Epithelial cell of proximal tubule (primary cell): Measurements from ENCODE around the gene KIFBP.

DNA sequence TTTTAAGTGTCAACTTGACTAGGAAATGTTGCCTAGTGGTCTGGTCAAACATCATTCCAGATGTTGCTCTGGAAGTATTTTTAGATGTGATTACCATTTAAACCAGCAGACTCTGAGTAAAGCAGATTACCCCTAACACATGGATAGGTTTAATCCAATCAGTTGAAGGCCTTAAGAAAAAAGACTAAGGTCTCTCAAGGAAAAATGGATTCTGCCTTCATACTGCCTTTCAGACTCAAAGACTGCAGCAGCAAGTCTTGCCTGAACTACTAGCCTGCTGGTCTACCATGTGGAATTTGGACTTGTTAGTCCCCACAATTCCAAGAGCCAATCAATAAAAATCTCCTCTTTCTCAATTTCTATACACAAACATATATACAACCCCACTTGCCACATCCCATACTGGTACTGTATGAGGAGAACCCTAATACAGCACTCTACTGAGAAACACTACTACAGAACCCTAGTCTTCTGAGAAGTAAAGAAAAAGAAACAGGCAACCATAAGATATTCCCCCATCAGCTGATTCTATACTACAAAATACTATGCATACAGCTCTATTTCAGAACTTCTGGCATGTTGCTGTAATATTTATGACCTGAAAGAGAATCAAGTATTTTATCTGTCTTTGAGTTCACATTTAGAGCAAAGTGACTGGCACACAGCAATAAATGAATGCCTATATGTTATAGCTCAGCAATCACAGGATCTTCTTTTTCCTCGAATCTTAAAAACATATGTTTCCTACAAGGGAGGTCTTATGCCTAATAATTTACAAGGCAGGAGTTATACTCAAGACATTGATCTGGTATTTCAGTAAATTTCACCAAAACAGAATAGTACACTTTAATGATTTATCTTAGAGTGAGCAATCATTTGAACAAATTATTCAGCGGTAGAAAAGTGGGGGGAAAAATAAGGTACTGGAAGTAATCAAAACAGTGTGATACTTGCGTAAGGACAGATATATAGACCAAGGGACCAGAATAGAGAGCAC lies 119.4 kb downstream of the NRBF2 start:
- RAMPAGE, long total RNA = no peak
- RRBS = no CpG with 5 or more reads among the region's 3 CpGs

GRCh38 chr10:63629103-63629922 lies 108.1 kb downstream of the REEP3 start:
- RAMPAGE, long total RNA = no peak
- RRBS = no CpG with 5 or more reads among the region's 24 CpGs

- RAMPAGE, long total RNA = no peak
- RRBS = no CpG with 5 or more reads among the region's 1 CpG
Observed at GRCh38 chr10:63707097-63707505, 185.9 kb downstream of the REEP3 start.

GRCh38 chr10:64196911-64197340 lies 675.7 kb downstream of the REEP3 start:
- RAMPAGE, long total RNA = no peak
- RRBS = no CpG with 5 or more reads among the region's 44 CpGs

DNA sequence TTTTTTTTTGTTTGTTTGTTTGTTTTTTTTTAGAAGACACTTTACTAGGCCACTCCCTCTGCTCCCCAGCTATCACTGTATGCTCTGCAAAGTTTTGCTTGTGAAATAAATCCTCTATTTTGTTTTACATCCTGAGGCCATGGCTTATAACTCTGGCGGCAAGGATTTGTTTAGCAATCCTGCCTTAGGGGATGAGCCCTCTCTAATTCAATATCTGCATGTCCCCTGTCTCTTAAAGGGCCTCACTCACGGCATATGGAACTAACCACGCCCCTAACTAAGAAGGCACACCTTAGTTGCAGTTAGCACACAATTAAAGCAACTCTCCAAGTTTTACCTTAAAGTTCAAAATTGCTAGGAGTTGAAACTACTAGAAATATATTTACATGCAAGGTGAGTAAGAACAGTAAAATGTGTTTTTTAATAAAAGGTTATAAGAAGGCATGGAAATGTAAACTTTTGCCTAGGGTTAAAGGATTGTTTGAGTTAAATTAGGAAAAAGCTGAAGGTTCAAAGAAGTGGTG lies 1354.6 kb upstream of the LRRTM3 start:
- RAMPAGE, long total RNA = no peak
- RRBS = no CpG with 5 or more reads among the region's 3 CpGs

GRCh38 chr10:66369069-66369453 lies 556.8 kb upstream of the LRRTM3 start:
- RAMPAGE, long total RNA = no peak
- RRBS = no CpG with 5 or more reads among the region's 3 CpGs

DNA sequence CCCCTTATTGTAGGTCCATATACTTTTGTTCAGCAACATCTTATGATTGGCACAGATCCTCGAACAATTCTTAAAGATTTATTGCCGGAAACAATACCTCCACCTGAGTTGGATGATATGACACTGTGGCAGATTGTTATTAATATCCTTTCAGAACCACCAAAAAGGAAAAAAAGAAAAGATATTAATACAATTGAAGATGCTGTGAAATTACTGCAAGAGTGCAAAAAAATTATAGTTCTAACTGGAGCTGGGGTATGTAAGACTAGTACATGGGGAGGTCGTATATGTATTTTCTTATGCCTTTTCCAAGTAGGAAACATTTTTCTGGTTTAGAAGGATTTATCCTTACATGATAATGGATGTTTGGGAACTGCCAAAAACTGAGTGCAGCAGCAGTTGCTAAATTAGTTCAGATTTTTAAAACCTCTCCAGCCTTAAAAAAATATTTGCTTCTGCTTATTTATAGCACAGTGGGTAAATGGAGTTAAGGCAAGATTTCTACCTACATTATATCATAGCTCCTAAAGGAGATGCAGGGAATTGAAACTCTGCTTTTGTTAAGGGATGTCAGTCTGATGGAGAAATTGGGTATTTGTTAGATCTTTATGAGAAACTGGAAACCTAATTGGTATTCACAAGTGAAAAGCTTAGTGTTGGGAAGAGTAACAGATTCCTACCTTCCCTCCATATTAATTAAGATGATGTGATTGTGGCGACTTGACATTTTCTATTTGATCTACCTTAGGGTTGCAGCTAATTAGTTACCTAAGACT lies 4.6 kb downstream of the SIRT1 start:
- RAMPAGE, long total RNA = no peak
- RRBS = no CpG with 5 or more reads among the region's 4 CpGs

DNA sequence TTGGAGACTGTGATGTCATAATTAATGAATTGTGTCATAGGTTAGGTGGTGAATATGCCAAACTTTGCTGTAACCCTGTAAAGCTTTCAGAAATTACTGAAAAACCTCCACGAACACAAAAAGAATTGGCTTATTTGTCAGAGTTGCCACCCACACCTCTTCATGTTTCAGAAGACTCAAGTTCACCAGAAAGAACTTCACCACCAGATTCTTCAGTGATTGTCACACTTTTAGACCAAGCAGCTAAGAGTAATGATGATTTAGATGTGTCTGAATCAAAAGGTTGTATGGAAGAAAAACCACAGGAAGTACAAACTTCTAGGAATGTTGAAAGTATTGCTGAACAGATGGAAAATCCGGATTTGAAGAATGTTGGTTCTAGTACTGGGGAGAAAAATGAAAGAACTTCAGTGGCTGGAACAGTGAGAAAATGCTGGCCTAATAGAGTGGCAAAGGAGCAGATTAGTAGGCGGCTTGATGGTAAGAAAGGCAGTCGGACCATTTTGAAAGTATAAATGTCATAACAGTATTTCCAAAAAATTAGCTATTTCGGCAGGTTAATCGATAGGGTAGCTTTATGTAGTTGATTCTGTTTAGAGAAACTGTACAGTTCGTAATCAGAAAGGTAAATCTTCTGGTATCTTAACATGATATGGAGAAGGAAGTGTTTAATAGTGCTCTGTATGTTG lies 28.2 kb downstream of the SIRT1 start:
- RAMPAGE, long total RNA = no peak
- RRBS = no CpG with 5 or more reads among the region's 7 CpGs

DNA sequence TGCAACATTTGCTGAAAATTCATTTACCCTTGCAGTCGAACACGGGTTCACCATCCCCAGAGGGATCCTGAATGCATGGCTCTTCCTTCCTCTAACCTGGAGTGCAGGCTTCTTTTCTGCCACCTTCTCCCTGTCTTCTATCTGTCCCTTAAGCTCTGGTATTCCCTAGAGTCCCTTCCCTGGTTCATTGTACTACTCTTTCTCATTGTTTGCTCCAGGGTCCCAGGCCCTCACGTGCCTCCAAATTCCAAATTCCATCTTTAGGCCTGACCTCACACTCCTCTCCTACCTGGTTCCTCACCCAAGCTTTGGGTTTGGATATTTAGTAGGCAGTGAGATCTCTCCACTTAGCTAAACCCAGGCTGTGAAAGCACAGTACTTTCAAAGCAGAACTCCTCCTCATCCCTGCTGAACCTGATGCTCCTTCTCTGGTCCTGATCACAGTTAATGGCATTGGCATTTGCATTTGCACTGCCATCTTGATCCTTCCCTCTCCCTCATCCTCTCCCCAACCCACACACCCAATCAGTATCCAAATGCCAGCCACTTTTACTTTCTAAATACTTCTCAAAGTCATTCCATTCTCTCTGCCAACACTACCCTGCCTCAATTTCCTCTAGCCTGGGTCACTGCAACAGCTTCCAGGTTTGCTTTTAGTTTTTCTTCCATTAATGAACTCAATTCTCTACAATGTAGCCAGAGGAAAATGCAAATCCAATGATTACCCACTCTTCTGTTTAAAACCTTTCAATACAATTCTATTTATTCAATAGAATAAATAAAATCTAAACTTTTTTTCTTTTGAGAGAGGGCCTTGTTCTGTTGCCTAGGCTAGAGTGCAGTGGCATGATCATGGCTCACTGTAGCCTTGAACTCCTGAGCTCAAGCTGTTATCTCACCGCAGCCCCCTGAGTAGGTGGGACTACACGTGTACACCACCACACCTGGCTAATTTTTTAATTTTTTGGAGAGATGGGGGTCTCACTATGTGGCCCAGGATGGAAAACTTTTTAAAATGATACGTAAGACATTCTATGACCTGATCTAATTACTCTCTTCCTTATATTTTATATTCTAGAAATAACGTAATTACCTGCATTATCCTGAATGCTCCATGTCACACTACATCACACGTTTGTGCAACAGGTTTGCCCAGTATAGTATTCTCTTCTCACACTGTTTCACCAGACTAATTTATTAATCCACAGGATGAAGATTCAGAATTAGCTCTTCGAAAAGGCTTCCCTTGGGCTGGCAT lies 26.1 kb upstream of the RUFY2 start:
- RAMPAGE, long total RNA = no peak
- RRBS = no CpG with 5 or more reads among the region's 9 CpGs

DNA sequence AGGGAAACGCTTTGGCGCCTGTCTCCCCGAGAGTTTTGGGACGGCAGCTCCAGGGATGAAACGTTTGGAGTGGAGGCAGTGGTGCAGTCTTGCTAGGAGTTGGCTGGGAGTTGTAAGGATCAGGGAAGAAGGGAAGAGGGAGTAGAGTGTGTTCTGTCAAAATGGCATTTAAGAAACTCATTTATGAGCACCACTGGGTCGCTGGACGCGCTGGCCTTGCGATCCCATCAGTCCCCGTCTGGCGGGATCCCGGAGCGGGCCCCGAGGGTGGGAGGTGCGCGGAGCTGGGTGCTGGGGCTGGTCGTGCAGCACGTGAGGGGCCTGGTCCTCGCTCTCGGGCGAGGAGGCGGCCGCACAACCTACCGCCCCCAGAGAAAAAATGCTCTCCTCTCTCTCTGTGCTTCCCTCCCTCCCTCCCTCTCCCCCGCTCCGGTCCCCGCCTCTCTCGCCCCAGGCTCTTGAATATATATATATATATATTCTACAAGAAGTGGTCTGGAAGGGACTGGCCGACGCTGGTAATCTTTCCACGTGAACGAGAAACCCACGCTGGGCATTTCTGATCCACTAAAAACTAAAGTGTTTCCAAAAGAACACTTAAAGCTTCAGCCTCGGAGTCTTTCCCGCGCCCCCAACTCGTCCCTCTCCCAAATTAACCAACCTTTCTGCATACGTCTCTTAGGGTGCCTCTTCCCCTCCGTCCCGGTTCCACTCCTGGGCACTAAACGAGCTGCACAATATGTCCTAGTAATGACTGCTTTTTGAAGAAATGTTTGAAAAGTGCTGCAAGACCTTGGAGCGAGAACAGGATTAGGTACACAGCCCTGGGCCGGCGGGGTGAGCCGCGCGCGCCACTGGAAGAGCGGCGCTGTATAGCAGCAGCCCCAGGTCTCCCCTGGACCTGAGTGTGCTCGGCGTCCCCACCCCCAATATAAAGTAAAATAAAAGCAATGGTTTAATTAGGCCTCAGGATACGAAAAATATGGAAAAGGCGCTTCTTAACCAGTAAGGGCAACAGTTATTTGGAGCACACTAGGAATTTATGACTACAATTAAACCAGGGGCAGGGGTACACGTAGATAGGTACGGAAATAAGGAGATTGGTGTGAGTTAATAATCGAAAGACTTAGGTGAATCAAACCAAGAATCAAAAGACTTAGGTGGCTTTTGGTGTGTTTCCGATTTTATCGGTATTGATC lies 1.5 kb downstream of the TET1 start:
- RAMPAGE, long total RNA = no peak
- RRBS = no CpG with 5 or more reads among the region's 59 CpGs

GRCh38 chr10:68573521-68574325 lies 13.6 kb downstream of the TET1 start:
- RAMPAGE, long total RNA = no peak
- RRBS = no CpG with 5 or more reads among the region's 2 CpGs

DNA sequence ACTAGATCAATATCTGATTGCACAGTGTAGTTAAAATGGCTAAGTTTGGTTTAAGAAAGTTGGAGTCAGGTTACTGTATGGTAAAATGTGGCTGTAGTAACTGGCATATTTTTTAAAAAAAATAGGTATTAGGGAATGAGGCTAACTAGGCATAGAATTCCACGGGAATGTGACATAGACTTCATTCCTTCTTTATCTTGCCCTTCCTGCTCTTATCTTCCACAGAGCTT lies 58.0 kb downstream of the TET1 start:
- RAMPAGE, long total RNA = no peak
- RRBS = no CpG with 5 or more reads among the region's 1 CpG

DNA sequence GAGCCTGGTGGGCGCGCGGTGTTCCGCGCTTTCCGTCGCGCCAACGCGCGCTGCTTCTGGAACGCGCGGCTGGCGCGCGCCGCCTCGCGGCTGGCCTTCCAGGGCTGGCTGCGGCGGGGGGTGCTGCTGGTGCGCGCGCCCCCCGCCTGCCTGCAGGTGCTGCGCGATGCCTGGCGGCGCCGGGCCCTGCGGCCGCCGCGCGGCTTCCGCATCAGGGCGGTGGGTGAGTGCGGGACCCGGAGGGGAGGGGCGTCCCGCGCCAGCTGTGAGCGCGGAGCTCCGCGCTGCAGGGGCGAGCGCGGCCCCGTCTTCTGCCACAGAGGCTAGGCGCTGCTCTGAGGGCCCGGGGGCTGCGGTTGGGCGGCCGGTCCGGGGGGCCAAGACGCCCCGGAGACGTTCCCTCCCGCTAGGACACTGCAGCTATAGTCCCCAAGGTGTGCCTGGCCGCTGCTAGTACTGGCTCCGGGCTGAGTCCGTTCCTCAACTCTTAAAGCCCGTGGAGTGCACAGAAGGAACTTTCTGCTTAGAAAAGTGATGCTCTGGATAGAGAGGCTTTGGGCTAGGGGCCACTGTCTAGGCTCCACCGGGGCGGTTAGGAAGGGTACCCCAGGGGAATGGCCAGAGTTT lies 829 bp downstream of the STOX1 start:
- RAMPAGE, long total RNA = no peak
- RRBS = 1% methylated on average over 12 of the region's 67 CpGs

DNA sequence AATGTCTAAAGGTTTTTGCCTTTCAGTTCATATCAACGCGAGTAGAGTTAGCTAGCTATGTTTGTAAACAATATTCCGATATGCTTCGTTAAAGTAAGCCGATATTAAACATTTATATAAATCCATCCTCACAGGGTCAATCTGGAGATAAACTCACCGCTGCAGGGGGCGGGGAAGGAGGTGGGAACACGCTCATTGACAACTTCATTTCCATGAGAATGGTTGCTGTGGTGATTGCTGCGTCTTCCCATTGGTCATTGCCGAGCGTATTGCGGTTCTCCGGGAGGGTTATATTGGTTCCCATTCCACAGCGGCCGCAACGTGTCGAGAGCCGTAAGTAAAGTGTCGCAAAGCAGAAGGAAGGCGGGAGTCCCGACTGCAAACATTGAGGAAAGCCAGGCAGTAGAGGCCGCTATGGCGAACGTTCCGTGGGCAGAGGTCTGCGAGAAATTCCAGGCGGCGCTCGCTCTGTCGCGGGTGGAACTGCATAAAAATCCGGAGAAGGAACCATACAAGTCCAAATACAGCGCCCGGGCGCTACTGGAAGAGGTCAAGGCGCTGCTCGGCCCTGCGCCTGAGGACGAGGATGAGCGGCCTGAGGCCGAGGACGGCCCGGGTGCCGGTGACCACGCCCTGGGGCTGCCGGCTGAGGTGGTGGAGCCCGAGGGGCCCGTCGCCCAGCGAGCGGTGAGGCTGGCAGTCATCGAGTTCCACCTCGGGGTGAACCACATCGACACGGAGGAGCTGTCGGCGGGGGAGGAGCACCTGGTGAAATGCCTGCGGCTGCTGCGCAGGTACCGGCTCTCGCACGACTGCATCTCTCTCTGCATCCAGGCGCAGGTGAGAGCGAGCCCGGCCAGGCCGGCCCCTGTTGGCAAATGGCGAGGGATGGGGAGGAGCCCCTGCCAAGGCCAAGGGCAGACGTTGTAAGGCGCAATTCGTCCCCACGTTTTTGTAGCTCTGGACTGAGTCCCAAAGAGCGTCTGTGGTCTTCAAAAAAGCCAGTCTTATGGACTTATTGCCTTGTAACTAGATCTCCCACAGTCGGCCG lies at the start of gene KIFBP:
TSS of gene KIFBP (plus strand) at position 385 of the 1,051 bp plus-strand sequence.
- RAMPAGE, long total RNA = no peak
- RRBS = 2% methylated on average over 15 of the region's 74 CpGs

GRCh38 chr10:69048967-69049166 lies 39.0 kb upstream of the SRGN start:
- RAMPAGE, long total RNA = no peak
- RRBS = no CpG with 5 or more reads among the region's 1 CpG

GRCh38 chr10:69092741-69093341 lies 4.9 kb downstream of the SRGN start:
- RAMPAGE, long total RNA = no peak
- RRBS = no CpG with 5 or more reads among the region's 5 CpGs

GRCh38 chr10:69100369-69101065 lies 12.6 kb downstream of the SRGN start:
- RAMPAGE, long total RNA = no peak
- RRBS = no CpG with 5 or more reads among the region's 7 CpGs

DNA sequence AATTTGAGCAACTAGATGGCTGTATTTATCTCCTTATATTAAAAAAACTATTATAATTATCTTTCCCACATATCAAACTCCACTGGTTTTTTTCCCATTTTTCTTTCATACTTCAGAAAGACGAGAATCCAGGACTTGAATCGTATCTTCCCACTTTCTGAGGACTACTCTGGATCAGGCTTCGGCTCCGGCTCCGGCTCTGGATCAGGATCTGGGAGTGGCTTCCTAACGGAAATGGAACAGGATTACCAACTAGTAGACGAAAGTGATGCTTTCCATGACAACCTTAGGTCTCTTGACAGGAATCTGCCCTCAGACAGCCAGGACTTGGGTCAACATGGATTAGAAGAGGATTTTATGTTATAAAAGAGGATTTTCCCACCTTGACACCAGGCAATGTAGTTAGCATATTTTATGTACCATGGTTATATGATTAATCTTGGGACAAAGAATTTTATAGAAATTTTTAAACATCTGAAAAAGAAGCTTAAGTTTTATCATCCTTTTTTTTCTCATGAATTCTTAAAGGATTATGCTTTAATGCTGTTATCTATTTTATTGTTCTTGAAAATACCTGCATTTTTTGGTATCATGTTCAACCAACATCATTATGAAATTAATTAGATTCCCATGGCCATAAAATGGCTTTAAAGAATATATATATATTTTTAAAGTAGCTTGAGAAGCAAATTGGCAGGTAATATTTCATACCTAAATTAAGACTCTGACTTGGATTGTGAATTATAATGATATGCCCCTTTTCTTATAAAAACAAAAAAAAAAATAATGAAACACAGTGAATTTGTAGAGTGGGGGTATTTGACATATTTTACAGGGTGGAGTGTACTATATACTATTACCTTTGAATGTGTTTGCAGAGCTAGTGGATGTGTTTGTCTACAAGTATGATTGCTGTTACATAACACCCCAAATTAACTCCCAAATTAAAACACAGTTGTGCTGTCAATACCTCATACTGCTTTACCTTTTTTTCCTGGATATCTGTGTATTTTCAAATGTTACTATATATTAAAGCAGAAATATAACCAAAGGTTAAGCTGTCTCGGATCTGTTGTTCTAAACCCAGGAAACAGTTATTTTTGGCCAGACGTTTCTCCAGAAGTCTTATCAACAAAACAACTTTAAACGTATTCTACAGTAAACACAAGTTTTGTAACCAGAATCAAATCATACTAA lies 16.2 kb downstream of the SRGN start:
- RAMPAGE, long total RNA = no peak
- RRBS = no CpG with 5 or more reads among the region's 10 CpGs

DNA sequence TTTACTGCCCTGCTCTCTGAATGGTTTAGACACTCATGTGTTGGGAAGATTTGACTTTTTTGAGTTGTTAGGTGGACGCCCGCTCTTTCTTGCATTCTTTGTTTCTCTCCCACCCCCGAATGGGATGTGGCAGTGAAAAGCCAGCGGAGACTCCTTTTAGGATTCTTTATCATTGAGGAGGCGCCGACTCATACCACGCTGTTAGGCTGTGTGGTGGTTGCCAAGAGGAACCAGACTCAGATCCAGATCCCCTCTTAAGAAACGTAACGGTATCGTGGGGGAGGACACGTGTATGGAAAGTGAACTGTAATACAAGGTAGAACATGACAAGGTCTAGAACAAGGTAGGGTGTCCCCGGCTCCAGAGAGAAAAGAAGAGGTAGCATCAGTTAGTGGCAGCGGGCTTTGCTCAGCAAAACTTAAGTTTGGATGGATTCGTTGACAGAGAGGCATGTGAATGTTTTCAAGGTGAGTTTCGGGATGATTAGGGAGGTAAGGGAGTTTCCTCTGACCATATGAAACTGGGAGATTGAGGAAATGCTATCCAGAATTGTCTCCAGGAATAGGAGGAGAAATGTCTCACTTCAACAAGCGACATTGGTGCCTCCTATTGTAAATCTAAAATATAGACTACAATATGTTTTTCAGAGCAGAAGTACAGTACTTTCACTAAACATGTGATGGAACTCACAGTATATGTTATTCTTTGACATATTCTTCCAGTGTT lies 916 bp downstream of the SUPV3L1 start:
- RAMPAGE, long total RNA = no peak
- RRBS = no CpG with 5 or more reads among the region's 16 CpGs

DNA sequence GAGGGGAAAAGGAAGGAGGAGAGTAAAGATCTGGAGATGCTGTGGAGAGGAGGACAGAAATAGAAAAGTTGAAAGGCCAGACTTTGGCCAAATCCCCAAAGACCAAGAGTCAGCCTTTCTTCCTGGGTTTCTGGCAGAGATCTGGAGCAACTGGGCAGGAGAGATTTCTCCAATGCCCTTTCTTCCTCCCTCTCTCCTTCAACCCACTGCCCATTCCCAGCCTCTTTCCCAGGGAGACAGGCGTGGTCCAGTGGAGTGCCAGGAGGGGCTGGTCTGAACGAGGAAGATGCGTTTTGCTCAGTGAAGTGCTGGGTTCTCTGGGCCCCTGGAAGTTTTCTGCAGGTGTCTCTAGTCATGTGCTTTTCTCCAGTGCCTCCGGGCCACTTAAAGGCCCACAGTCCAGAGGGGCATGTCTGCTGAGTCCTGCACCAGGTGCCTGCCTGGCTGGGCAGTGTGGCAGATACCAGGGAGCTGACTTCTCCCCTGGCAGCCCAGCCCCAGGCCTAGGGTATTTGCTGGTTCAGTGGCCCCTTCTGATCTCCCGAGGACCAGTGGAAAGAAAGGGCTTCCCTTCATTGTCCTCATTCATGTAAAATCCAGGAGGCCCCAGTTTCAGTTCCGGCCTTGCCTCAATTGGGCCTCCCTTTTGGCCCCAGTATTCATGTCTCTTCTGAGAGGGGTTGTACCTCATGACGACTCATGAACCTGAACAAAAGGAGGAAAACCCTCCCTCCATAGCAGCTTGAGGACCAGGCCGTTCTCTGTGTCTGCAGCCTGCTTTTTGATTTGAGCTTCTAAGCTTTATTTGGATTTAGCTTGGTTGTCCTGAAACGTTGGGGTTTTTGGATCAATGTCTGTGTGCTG lies 20.4 kb downstream of the HK1 start:
- RAMPAGE, long total RNA = no peak
- RRBS = no CpG with 5 or more reads among the region's 9 CpGs